Right ventricle myocardium (tissue), 1 donor: ENCODE results near the genes CD1D, OR10K1, OR6K3, CADM3 and CFAP45.

GRCh38 chr1:157014327-157015337, 30.9 kb downstream of the ARHGEF11 start:
- PRO-cap, 2 experiments: no peak in any of the 2 experiments

DNA sequence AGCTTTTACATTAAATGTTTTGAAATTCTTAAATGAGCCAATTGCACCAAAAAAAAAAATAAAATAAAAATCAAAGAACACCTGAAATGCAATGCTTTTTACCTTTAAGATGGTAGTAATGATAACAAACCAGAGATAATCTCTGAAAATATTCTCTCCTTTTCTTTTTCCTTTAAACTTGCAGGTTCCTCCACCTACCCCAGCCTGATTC, 606 bp downstream of the ARHGEF11 start:
- PRO-cap, 2 experiments: no peak in any of the 2 experiments

DNA sequence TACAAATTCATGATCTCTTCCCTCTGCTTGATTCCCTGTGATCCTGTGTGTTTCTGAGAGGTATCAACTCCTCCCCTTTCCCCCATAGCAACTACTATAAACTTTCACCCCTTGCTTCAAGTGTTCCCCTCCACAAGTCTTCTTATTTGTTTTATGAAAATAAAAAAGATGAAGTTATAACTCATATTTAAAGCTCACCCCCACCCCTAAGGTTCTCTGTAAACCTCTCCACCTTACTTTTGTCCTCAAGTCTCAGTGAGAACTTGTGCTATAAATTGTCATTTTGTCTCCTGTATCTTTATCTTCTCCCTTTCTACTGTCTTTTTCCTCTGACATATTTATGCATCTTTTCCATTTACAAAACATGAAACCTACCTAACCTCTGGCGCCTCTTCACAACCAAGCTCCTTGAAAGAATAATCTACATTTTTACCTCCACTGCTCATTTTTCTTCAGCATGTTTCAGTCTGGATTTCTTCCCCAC, 25.8 kb upstream of the ARHGEF11 start:
- PRO-cap, 2 experiments: no peak in any of the 2 experiments

DNA sequence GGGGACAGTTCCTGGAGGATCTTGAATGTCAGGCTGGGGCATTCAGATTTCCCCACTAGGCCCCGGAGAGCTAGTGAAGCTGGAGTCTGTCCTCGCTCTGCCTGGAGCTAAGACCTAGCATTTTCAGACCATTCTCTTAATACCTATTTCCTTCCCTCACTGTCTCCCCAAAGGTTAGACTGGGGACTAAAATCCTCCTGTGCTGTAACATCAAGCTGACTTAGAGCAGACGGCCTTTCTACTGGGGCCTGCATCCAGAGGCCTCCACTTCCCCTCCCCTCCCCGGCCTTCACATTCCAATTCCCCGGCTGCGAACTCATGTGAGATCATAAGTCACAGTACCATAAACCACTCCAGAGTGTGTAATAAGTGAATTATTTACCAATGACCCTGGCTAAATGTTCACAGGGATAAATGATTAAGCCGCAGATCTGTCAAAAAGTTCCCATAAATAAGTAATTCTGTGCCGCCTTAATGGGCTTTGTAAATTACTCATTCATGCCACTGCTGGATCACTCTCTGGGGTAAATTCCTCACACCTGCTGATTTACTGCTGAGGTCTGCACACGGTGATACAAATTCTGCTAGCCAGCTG, 27.5 kb upstream of the KIRREL1 start:
- PRO-cap, 2 experiments: no peak in any of the 2 experiments

- PRO-cap, 2 experiments: no peak in any of the 2 experiments
Measured at GRCh38 chr1:157996368-157996866, 3.0 kb downstream of the KIRREL1 start.

DNA sequence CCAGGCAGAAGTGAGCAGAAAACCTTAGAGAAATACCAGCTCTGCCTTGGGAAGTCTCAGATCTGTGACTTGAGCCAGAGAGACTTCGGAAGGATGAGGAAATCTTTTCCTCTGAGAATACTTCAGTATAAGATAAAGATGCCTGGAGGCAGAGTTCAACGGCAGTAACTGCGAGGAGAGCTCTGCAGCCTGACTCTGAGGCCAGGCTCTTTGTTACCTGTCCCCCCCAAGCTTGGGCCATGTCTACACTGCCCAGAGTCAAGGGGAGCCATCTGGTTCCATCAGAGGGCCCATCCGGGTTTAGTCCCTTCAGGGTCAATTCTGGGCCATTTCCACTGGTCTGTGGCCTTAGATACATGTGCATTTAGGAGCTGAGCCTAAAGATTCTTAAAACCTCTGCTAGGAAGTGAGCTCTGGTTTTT, 8.6 kb downstream of the KIRREL1 start:
- PRO-cap, 2 experiments: peak in 2 of 2 experiments; most common plus-strand start position 161 of the sequence (in 1)

DNA sequence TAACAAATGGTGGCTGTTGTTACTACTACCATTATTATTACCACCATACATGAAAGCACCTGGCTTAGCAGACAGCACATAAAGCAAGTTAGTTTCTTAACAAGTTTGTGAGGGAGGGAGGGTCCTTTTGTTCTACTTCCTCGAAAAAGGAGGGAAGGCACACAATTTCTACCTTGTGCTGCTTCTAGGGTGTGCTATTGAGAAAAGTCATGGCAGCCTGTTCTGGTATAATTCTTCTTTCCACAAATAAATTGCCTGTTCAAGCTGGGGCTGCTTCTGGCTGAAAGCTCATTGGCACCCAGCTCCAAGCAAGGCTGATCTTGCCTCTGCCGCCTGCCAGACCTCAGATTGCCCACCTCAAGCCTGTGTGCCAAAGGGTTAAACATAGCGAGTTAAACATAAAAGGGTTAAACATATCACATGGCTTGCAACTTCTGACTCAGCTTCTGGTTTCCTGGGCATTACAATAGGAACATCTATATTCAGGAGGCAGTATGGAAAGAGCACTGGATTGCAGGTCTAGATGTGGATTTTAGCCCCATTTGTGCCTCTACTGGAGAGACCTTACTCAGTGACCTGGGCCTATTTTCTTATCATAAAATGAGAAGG, 16.1 kb downstream of the KIRREL1 start:
- PRO-cap, 2 experiments: no peak in any of the 2 experiments

DNA sequence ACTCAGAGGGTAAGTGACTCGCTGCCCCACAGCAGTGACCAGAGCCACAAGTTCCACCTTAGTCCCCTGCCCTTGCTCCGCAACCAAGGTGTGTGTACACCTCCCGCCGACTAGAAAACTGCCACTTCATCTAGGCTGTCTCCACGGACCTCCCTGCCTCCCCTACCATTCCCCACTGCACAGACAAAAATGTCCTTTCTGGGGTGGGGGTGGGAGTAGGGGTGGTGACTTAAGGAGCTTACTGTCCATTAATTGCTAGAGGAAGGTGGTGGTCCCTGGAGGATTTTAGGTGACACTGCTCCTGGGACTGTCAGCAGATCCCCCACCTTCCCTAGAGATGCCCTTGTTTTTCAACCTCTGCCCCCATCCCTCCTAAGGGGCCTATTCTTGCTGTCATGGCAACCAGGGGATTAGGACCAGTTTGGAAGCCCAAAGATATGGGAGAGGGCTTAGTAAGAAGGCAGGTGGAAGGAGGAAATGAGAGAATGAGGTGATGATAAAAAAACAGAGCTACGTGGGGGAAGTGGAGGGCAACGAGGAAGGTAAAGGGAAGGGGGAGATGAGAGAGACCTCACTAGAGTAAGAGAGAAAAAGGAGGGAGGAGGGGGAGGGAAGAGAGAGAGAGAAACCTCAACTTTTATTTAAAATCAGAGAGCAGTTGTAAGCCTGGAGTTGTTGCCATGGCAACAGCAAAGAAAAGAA, 20.3 kb downstream of the KIRREL1 start:
- PRO-cap, 2 experiments: no peak in any of the 2 experiments

DNA sequence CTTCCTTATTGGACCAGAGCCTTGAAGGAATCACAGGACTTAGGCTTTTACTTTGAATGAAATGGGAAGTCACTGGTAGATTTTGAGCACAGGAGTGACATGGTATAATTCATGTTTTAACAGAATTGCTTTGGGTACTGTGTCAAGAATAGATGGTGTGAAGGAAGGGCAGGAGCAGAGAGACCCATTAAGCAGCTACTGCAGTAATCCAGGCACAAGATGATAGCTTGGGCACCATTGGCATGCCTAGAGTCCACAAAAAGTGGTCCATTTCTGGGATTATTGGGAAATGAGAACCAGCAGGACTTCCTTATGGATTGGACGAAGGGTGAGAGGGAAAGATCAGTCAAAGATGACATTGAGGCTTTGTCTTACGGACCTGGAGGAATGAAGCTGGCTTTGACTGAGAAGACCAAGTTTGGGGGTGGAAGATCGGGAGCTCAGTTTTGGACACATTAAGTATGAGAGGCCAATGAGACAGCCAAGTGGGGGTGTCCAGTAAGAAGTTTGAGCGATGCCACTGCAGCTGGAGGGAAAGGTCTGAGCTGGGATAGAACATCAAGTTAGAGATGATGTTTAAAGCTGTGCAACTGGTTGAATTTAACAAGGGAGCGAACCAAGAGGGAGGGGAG, 52.6 kb downstream of the KIRREL1 start:
- PRO-cap, 2 experiments: no peak in any of the 2 experiments

DNA sequence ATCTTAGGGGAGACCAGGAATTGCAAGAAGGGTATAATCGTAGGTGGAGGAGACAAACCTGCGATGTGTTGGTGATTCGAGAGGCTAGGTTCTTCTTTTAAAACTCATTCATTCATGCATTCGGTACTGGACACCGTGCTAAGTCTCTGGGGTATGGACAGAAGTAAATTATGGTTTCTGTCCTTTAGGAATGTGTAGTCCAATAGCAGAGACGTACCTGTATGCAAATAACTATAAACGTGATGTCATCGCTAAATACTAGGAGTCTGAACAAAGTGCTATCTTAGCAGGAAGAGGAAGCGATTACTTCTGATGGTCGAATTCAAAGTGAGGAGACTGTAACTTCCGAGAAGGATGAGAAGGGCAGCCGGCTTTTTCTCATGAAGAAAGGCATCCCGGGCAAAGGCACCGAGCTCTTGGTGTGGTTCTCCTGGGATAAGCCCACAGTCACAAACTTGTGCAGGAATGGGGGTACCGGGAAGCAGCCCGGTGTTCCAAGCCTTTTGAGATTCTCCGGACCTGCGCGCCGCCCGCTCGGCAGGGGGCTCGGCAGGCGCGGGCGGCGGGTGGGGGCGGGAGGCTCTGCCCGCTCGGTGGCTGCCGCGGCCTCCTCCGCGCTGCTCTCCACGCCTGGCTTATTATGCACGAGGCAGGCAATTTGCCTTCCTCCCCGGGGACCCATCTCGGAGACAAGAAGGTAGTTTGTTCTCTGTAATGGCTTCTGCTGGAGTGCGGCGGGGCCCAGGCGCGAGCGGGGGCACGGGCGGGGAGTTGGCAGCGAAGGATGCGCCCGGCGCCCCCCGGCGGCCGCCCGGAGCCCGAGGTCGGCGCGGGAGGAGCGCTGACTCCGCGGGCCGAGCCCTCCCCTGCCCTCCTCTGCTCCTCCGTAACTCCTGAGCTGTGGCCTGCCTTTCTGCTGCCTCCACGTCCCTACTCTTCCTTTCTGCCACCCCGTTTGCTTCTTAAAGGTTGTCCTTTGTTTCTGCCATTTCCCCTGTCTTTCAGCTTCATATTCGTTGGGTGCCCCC, 14.9 kb downstream of the SMIM42 start:
- PRO-cap, 2 experiments: no peak in any of the 2 experiments

DNA sequence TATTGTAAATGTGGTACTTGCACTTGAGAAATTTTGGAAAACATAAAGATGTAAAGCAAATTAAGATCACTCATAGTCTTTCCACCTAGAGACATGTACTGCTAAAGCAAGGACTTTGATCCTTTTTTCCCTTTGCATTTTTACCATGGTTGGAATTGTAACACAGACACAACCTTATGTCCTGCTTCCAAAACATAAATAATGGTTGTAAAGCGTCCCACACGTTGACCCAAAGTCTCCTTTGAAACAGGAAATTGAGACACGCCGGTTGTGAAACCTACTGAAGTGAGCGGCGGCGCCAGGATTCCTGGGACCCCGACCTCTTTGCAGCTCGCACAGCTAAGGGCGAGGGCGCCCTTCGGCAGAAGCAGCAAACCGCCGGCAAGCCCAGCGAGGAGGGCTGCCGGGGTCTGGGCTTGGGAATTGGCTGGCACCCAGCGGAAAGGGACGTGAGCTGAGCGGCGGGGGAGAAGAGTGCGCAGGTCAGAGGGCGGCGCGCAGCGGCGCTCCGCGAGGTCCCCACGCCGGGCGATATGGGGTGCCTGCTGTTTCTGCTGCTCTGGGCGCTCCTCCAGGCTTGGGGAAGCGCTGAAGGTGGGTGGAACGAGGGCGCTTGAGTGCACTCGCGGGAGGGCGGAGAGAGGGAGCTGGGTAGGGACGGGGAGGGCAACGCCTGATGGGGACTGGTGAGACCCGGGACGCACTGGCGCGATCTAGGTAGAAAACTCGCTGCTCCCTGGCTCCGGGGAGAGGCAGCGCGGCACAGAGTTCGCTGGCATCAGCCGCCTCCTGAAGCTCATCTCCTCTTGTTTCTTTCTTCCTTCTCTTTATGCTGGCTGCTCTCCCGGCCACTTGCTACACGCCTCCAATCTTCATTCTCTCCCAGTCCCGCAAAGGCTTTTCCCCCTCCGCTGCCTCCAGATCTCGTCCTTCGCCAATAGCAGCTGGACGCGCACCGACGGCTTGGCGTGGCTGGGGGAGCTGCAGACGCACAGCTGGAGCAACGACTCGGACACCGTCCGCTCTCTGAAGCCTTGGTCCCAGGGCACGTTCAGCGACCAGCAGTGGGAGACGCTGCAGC, at the start of gene CD1D:
Gene CD1D (plus strand): TSS at position 327 of the 1,081 bp plus-strand sequence.
- PRO-cap, 2 experiments: peak in 1 of 2 experiments; most common plus-strand start position 481 of the sequence (in 1); most common minus-strand start position 456 of the sequence (in 1)

DNA sequence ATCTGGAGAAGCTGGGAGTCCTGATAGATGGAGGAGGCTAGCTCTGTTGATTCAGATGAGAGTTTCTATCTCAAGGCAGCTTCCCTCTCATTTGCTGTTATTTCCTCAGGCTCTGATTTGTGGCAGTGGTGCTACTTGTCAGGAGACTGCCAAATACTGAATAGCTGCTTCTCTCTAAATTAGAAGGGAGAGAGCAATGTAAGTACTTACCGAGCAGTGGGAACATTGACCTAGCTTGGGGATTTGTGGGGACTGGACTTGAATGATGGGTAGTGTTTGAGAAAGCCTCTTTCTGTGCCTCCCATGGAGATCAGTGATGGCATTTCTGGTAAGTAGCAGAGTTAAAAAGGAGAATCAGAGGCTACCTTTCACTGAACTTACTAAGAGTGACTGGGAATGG, at the start of gene OR10K1:
Gene OR10K1 (plus strand): TSS at position 258 of the 400 bp plus-strand sequence.
- PRO-cap, 2 experiments: no peak in any of the 2 experiments

GRCh38 chr1:158720534-158721065, at the start of gene OR6K3:
TSS of gene OR6K3 (minus strand) at chr1:158720720.
- PRO-cap, 2 experiments: no peak in any of the 2 experiments

DNA sequence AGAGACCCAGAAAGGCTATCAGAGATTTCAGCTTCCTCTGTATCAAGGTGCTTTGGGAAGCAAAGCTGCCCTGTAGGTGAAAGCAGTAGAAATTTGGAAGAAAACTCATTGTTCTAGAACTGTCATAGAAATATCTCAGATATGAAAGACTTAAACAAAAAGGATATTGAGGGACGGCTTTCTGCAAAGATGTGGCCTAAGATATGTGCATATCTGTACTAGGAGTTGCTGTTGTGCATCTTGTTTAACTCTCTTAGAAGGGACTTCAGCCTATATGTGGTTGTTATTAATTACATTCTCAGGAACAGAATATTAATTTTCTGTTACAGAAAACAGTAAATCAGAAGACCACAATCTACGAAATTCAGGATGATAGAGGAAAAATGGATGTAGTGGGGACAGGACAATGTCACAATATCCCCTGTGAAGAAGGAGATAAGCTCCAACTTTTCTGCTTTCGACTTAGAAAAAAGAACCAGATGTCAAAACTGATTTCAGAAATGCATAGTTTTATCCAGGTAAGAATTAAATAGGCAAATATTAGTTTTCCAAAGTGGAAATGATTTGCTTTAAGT, 10.4 kb downstream of the IFI16 start:
- PRO-cap, 2 experiments: no peak in any of the 2 experiments

DNA sequence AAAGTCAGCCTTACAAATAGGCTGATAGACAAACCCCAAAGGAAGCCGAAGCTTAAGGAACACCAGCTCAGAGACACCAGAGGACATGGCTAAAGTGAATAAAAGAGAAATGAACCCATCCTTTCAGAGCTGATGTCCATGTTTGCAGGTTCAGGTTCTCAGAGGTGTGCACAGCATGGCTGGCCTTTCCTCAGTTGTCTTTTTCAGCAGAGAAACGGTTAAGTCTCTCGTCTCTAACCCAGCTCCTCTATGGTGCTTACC, 263 bp downstream of the AIM2 start:
- PRO-cap, 2 experiments: no peak in any of the 2 experiments

- PRO-cap, 2 experiments: no peak in any of the 2 experiments
Measured at GRCh38 chr1:159141500-159141802, 30.0 kb upstream of the CADM3 start.

- PRO-cap, 2 experiments: peak in 1 of 2 experiments; most common plus-strand start chr1:159171615 (in 1)
Measured at GRCh38 chr1:159171542-159172653, at the start of gene CADM3. TSS of gene CADM3 (plus strand) at chr1:159171615.

DNA sequence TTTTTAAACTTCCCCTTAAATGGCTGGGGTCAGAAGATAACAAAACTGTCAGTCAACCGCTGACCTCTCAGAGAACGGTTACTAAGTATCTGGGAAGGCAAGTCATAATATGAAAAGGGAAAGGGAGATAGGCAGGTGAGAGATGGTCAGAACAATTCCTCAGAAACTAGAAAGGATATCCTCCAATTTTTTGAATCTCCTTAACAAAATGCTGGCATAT, 20.6 kb upstream of the OR10J5 start:
- PRO-cap, 2 experiments: no peak in any of the 2 experiments

GRCh38 chr1:159889871-159890389, 10.0 kb downstream of the CFAP45 start:
- PRO-cap, 2 experiments: peak in 2 of 2 experiments; most common plus-strand start chr1:159890212 (in 2)

DNA sequence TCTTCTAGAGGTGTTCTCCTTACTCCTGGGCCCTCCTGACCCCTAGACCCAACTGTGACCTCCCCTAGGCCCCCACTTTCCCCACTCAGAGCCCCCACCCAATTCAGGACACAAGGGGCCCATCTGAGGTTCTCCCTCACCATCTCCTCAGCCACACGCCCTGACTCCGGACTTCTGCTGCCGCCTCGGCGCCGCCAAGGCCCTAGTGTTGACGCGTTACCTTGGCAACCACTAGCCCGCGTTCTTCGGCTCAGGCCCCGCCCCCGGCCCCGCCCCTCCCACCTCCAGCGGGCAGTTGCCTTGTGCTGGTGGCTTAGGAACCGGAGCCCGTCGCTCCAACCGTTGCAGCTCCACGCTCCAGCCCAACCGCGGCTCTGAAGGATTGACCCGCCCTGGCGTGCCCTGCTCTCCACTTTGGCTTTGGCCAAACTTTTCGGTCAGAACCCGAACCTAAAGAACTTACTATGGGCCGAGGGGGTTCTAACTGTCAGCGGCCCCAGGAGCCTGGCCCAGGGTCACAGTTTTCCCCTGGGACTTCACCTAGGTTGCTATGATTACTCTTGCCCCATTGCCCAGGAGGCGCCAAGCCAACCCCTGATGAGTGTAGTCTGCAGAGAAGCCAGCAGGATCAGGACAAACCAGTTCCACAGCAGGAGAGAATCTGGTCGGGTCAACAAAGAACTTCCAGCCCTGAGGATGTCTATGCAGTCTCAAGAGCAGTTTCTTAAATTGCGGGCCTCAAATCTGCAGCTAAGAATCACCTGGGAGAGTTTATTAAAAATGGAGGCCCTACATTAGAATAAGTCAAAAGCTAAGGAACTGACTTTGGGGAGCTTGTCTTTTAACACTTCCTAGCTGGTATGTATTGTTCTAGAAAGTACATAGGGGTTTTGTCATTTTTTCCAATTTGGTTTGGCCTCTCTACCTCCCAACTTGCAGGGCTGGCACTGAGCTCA, at the start of gene CFAP45:
Gene CFAP45 (minus strand): TSS at position 210 of the 956 bp plus-strand sequence.
- PRO-cap, 2 experiments: peak in 1 of 2 experiments; most common plus-strand start position 316 of the sequence (in 1); most common minus-strand start position 179 of the sequence (in 1)